Placental epithelial cell (primary cell): ENCODE data around the gene NAA60.

- CAGE, long polyA plus RNA = no peak
Measured at GRCh38 chr16:3364662-3365389, 9.1 kb downstream of the OR2C1 start.

GRCh38 chr16:3443279-3443943 lies at the start of gene NAA60:
TSS of gene NAA60 (plus strand) at chr16:3443680.
- CAGE, long polyA plus RNA = no peak

GRCh38 chr16:3468193-3468577 lies 24.7 kb downstream of the NAA60 start:
- CAGE, long polyA plus RNA = no peak

- CAGE, long polyA plus RNA = no peak
Measured at GRCh38 chr16:3645797-3646153, 8.7 kb upstream of the DNASE1 start.

GRCh38 chr16:3674194-3674709 lies 19.8 kb downstream of the DNASE1 start:
- CAGE, long polyA plus RNA = no peak

DNA sequence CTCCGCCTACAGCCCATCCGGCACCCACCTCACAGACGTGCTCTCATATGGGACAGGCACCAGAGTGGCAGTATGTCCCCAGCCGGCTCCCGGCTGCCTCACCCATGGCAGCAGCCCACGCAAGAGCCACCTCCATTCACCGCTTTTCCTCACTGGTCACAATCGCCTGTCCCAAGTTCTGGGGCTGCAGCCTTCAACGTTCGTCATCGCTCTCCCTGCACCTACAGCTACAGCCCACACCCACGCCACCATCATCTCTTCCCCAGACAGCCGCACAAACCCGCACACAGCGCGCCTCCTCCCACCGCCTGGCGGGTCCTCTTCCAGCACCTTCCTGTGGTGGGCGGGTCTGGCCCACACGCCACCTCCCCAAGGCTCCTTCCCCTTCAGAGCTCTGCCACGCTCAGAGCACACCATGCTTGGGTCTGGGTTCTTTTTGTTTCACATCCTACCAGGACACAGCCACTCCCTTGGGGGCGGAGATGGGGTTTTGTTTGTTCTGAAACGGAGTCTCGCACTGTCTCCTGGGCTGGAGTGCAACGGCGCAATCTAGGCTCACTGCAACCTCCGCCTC lies 17.6 kb upstream of the TRAP1 start:
- CAGE, long polyA plus RNA = no peak

DNA sequence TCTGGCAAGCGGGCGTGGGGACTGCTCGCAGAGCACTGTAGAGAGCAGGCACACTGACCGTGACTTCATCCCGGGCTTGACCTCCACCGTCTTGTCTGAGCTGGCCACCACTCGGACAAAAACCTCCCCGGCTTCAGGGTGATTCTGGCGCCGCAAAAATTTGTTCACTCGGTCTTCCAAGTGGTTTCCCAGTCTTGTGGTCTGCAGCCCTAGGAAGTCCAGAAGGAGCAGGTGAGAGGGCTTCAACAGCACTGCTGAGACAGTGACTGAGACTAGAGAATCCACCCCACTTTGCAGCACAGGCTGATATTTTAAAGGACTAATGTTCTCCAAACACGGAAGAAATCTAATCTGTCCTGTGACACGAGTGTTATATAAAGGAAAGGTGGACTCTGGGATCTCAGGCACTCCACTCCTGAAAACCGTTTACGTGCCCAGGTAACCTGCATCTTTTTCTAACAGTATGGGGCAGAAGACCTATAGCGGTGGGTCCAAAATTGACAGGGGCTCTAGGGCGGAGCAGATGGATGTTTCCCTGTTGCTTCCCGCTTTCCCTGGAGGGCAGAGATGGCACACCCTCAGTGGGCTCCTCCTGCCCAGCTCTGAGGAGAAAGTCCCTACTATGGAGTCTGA lies 23.1 kb upstream of the TRAP1 start:
- CAGE, long polyA plus RNA = no peak

- CAGE, long polyA plus RNA = no peak
Measured at GRCh38 chr16:3992482-3992763, 111.9 kb upstream of the CREBBP start.

DNA sequence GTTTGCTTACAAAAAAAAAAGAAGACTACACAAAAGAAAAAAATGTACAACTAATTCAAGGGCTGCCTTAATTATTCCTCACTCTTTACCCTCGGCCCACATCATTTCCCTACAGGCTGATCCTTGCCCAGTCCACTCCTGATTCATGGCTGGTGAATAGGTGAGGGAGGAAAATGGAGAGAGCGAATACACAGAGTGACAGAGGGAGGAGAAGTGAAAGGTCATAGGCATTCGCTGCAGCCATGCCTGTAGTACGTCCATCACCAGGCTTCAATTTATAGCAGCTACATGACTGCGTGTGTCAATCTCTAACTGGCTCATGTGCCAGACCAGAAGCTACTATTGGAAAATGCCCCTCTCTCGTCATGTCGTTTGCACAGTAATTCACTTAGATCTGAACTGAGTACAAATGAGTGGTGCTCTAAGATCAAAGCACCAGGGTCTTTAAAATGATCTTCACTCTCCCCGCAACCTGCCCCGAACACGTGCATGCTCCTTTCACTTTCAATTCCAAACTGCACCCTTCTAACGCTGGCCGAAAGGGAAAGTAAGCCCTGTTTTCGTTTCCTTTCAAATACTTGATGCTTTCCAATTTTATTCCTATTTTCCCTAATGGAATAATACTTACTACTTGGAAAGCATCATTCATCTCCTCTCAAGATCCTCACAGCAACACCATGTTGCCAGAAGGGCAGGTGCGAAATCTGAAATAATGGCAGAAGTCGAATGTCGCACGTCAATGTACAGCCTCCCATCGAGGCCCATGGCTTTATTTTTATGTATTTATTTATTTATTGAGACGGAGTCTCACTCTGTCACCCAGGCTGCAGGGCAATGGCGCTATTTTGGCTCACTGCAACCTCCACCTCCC lies 51.2 kb downstream of the ADCY9 start:
- CAGE, long polyA plus RNA = no peak

DNA sequence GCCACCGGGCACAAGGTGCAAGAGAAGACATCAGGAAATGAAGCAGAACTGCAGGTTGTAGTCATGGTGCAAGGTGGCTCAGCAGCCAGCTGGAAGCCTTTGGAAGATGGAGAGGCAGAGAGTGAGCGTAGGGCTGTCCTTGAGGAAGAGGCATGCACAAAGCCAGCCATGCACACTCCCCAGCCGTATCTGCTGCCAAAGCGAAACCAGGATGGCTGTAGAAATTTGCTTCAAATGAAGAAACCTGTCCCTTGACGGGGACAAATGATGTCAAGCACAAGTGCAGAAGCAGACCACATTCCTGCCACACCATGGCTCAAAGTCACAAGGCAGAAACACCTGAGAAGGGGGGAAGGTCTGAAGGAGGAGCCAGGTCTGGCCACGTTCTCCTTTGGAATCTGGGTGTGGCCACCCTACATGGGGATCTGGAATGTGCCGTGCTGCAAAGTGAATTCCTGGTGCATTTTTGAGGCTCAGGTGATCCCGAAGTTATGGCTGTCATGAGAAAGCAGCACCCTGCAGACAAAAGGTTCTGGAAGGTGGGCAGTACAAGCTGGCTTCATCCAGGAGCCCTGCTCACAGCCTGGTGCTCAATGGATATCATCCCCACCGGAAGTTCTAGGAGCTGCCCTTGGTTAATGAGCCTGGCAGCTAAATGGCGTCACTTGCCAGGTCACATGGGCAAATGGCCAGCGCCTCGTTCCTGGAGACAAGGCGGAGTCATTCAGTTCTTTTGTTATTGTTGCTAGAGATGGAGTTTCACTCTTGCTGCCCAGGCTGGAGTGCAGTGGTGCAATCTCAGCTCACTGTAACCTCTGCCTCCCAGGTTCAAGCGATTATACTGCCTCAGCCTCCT lies 20.0 kb upstream of the ADCY9 start:
- CAGE, long polyA plus RNA = no peak

- CAGE, long polyA plus RNA = no peak
Measured at GRCh38 chr16:4182901-4183268, 59.0 kb downstream of the SRL start.

- CAGE, long polyA plus RNA = no peak
Measured at GRCh38 chr16:4209476-4210057, 32.3 kb downstream of the SRL start.

- CAGE, long polyA plus RNA = no peak
Measured at GRCh38 chr16:4353591-4354039, 2.5 kb upstream of the PAM16 start.

GRCh38 chr16:4392031-4393283 lies 20.8 kb downstream of the VASN start:
- CAGE, long polyA plus RNA = no peak

DNA sequence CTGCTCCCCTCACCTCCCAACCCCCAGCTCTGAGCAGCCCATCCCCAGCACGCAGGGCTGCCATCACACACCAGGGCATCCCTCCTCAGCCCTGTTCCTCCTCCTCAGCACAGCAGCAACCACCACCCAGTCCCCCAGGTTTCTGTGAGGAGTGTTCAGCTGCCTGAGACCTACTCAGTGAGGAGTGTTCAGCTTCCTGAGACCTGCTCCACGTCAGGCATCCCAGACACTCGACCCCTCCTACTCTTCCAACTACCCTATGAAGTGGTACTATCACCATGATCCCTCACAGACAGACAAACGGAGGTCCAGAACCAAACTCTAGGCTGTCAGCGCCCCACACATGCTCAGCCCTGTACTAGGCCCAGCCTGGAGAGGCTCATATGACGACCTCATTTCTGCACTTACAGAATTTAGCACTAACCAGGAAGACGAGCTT lies 21.0 kb downstream of the CORO7 start:
- CAGE, long polyA plus RNA = no peak

- CAGE, long polyA plus RNA = no peak
Measured at GRCh38 chr16:4399920-4400247, 16.5 kb downstream of the CORO7 start.

- CAGE, long polyA plus RNA = no peak
Measured at GRCh38 chr16:4501259-4501578, 25.0 kb downstream of the HMOX2 start.

DNA sequence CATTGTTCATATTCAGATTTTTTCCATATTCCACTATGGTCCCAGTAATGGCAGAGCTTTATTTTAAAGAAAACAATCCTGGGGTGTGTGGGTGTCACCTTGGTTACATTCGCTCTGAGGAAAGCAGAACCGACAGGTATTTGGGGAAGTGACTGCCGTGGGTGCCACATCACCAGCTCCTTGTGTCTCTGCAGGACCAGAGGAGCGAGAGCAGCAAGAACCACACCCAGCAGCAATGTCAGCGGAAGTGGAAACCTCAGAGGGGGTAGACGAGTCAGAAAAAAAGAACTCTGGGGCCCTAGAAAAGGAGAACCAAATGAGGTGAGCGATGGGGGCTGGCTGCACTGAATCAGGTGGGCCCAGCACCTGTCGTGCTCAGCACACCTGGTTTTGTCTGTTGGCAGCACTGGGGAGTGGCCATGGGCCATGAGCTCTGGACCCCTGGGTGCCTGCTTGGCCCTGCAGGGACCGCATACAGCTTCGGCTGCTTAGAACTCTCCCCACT lies 29.1 kb downstream of the HMOX2 start:
- CAGE, long polyA plus RNA = no peak

DNA sequence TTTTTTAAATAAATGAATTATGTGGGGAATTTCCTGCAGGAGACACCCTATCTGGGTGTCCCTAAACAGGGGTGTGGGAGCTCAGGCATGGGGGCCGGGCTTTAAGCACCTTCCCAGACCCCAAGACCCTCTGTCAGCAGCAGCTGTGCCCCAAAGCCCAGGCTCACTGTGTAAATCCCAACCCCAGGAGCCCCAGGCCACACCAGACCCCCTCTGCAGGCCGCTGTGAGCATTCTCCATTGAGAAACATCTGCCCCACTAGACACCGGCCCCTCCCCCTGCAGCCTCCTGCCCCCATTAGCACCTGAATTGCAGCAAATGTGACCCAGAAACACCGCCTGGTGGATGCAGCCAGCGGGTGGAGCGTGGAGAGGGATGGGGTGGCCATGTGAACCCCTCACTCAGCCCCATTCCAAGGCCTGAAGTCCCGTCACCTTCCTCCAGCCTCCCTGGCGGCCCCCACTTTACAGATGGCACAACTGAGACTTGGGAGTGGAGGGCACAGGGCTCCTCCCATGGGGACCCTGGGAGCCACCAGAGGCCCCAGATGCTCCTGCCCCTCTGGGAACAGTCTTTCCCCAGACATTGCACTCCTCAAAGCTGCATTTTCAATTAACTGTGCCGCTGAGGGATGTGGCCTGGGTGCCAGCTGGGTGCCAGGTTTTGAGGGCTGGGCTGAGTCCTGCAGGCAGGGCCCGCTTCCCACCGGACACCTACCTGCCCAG lies 2.2 kb downstream of the UBALD1 start:
- CAGE, long polyA plus RNA = no peak

DNA sequence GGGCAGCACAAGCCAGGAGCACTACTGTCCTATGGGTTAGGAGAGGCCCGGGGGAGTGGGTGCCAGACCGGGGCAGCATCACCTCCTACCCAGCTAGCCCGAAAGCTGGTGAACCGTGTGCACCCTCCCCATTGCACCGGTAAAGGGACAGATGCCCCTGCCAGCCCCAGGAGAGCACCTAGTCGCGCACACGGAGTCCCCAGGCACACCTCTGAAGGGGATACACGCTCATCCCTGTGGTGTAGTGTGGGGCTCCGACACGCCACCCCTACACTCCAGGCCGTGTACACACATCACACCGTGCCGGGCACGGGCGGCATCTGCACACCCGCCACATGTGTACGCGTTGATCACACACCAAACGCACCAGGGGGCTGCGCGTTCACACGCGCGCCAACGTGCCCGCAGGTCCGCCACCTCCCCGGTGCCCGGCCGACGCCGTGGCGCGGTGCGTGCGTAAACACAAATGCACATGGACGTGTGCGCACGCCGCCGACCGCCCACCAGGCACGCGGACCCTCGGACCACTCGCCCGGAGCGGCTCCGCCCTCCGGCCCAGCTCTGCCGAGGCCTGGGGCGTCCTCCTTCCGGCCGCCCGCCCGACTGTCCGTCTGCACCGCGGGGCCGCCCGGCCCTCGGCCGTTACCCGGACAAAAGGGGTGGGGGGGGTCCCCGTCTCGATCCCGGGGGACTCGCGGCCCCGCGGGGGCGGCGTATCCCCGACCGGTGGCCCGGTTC lies 768 bp downstream of the UBALD1 start:
- CAGE, long polyA plus RNA = no peak